Hematopoietic multipotent progenitor cell (in vitro differentiated cells): ENCODE measurements around the gene ADM5.

DNA sequence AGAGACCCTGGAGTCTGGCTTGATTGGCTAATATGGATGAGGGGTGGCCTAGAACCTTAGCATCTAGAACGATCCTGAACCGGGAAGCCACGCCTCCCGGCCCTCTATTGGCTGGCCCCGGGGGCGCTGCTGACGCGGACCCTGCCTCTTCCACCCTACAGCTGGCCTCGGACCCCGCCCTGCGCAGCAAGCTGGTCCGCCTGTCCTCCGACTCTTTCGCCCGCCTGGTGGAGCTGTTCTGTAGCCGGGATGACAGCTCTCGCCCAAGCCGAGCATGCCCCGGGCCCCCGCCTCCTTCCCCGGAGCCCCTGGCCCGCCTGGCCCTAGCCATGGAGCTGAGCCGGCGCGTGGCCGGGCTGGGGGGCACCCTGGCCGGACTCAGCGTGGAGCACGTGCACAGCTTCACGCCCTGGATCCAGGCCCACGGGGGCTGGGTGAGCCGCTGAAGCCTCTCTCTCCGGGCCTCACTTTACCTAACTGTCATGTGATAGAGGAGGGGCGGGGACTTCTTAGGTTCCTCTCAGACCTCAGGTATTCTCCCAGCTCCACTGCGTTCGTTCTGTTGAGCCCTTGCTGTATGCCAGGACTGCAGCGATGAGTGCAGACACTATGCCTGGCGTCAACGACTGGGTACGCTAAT lies 4.4 kb downstream of the BCL2L12 start:
- CAGE, long polyA plus RNA, result no peak

DNA sequence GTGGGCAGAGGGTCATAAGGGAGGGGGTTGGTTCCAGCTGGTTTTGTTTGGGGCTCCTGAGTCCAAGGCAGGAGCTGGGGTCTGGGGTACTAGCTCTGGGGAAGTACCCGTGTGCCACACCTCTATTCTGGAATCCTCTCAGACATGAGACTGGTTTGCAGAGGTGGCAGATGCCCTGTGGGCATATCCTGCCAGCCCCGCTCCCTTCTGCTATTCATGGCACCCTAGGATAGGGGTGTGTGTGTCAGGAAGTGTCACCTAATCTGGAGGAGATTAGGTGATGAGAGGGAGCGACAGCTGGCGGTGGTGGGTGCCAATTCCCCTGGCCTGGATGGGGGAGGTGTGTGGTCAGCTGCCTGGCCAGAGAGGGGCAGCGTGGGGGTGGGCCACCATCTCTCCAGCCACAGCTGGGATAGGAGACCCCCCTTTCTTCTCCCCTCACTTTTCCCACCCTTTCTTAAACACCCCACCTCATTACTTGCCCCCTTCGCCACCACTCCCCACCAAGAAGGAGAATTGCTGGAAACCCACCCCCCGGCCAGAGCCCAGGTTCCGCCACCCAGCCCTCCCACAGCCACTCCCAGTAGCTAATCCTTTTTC lies 2.3 kb downstream of the PRMT1 start:
- CAGE, long polyA plus RNA, result no peak

- CAGE, long polyA plus RNA, result no peak
Observed at GRCh38 chr19:49689172-49690390, at the start of gene ADM5. TSS of gene ADM5 (plus strand) at chr19:49689594.

DNA sequence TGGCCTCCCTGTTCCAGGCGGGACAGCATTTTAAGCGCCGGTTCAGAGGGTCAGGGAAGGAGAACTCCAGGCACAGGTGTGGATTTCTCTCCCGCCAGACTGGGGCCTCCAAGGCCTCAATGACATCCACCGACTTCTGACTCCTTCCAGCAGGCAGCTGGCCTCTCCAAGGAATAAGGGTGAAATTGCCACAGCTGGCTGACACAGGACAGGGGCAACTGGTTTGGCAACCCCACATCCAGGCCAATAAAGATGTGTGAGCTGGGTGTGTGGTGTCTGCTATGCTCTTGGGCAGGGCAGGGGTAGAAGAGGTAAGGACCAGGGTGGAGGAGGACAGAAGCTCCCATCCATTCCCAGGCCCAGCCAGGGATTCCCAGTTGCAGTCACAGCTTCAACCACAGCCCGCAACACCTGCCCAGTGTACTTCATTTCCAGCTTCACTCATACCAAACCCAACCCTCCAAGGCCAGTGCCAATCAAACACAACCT lies 22.6 kb downstream of the CPT1C start:
- CAGE, long polyA plus RNA, result no peak

DNA sequence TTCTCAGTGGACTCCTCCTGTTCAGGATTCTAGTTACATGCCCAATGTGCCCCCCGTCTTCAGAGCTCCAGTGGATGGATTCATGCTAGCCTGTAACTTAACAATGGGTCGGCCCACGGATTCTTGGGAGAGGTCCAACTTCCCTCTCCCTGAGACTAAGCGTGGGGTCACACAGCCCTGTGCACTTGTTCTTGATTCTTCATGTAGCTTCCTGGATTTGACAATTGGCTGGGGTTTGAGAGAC lies 246 bp upstream of the TSKS start:
- CAGE, long polyA plus RNA, result no peak

GRCh38 chr19:49802806-49803426 lies 10.2 kb downstream of the FUZ start:
- CAGE, long polyA plus RNA, result no peak

- CAGE, long polyA plus RNA, result no peak
Observed at GRCh38 chr19:49803427-49804018, 9.6 kb downstream of the FUZ start.

- CAGE, long polyA plus RNA, result no peak
Observed at GRCh38 chr19:49875886-49876400, 1.2 kb downstream of the AKT1S1 start.

- CAGE, long polyA plus RNA, result no peak
Observed at GRCh38 chr19:49916696-49917834, 11.9 kb upstream of the ATF5 start.

- CAGE, long polyA plus RNA, result start-site peak on the plus strand at chr19:49928929-49928976, 18 reads
Observed at GRCh38 chr19:49928567-49928997, 423 bp upstream of the ATF5 start.

- CAGE, long polyA plus RNA, result no peak
Observed at GRCh38 chr19:50049809-50050727, 24.3 kb downstream of the ZNF473 start.

GRCh38 chr19:50137045-50137573 lies 26.0 kb downstream of the IZUMO2 start:
- CAGE, long polyA plus RNA, result no peak

DNA sequence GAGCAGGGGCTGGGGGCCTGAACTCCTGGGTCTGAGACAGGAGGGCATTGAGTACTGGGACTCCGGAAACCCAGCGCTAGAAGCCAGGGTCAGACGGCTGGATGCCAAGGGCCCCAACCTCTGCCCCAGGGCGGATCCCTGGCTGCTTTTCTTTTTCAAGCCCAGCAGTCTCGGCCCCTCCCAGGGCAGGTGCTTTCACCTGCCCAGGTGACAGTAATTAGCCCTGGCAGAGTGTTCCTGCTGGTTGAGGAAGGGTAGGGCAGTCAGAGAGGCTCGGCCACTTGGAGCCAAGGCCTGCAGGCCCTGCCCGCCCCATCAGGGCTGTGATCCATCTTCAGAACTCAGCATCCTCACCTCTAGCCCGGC lies 2.4 kb downstream of the MYH14 start:
- CAGE, long polyA plus RNA, result no peak

GRCh38 chr19:50206171-50206752 lies 2.8 kb downstream of the MYH14 start:
- CAGE, long polyA plus RNA, result no peak

DNA sequence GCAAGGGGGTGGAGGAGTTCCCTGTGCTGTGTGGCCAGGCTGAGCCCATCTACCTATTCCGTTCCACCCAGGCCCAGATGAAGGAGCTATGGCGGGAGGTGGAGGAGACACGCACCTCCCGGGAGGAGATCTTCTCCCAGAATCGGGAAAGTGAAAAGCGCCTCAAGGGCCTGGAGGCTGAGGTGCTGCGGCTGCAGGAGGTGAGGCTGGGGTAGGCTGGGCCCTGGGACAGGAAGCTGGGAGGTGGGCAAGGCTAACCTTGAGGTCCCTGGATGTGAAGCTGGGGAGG lies 37.0 kb downstream of the KCNC3 start:
- CAGE, long polyA plus RNA, result no peak

DNA sequence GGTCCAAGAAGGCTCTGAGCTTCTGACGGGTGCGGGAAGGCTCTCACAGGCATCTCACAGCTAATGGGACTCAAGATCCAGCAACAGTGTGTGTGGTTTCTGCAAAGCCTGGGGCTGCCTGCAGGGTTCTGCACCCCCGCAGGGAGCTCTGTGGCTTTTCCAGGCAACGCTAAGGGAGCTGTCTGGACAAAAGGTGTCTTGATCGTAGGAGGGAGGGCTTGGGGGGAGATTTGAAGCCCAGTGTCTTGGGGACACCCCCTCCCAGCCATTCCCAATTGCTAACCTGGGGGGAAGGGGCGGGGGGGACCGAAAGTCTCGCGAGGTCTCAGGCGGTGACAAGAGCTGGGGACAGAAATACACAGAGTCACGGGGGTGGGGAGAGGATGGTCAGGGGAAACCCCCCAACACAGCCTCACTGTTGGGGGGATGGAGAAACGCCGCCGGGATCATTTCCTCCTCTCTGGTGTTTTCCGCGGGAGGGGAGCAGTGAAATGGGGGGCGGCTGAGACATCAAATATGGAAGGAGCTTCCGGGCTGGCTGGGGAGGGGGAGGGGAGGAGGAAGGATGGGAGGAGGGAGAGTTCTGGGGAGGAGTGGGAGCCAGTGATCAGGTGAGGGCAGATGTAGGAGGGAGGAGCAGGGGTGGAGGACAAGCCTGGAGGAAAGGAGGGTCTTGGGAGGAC lies 13.3 kb downstream of the KCNC3 start:
- CAGE, long polyA plus RNA, result no peak

DNA sequence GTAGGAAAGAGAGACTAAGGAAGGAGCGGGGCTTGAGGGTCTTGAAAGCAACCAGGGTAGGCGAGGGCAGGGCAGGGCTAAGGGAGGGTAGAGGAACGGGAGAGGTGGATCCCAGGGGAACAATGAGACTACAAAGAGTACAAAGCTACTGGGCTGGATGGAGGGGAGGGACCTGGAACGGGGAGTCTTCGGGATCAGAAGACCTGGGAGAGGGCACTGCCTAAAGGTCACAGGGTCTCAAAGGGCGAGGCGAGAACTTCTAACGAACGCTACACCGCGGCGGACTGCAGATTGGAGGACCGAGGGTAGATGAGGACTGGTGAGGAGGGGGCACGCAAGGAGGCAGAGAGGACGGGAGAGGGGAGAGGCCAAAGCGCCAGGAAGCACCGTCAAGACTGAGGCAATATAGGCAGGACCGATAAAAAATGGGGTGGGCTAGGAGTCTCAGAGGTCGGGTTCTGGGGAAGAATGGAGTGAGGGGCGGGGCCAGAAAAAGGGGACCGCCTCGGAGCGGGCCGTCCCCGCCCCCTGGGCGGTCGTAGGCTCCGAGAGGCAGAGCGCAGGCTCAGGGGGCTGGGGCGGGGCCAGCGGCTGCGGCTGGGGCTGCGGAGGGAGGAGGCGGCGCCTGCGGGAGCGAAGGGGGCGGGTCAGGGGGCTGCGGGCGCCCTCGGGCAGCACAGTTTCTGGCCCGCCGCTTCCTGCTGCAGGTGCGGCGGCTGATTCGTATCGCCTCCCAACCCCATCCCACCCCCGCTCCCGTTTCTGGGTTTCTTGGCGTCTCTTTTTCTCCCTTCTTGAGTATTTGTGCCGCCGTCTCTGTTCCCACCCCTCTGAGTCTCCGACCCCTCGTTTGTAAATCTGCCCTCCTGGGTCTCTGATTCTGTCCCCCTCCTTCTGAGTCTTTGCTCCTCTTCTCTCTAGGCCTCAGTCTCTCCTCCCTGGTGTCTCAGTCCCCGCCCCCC lies 1.4 kb upstream of the KCNC3 start:
- CAGE, long polyA plus RNA, result no peak

- CAGE, long polyA plus RNA, result no peak
Observed at GRCh38 chr19:50356868-50358248, 8.1 kb downstream of the NAPSA start.

DNA sequence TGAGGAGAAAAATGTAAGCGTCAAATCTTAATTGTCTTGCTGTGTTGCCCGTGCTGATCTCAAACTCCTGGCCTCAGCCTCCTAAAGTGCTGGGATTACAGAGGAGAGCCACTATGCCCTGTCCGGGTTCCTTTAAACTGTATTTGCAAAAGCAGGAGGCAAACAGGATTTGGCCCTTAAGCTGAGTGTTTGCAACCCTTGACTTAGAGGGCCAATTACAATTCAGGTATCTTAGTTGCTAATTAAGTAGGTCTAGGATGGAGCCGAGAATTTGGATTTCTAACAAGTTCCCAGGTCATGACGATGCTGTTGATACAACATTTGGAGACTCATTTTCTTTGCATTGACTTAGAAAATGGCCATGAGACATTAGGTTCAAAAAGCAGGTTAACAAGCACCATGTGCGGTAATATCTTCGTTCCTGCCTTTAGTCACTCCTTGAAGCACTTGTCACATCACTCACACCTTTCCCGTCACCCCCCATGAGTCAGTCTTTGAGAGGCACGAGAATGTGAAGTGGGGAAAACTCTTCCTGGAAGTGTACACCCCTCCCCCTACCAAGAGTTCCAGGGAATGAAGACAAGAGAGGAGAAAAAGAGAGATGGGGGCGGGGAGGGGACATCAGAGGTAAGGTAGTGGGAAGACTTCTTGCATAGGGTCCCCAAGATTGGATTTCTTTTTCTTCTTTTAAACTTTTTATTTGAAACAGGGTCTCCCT lies 2.6 kb downstream of the NAPSA start:
- CAGE, long polyA plus RNA, result no peak

DNA sequence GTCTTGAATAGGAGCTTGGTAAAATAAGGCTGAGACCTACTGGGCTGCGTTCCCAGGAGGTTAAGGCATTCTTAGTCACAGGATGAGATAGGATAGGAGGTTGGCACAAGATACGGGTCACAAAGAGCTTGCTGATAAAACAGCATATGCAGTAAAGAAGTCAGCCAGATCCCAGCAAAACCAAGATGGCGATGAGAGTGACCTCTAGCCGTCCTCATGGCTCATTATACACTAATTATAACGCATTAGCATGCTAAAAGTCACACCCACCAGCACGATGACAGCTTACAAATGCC lies 1.7 kb upstream of the NR1H2 start:
- CAGE, long polyA plus RNA, result no peak